Melanocyte of skin (primary cell): ENCODE data around the genes TMEM41B and SBF2.

DNA sequence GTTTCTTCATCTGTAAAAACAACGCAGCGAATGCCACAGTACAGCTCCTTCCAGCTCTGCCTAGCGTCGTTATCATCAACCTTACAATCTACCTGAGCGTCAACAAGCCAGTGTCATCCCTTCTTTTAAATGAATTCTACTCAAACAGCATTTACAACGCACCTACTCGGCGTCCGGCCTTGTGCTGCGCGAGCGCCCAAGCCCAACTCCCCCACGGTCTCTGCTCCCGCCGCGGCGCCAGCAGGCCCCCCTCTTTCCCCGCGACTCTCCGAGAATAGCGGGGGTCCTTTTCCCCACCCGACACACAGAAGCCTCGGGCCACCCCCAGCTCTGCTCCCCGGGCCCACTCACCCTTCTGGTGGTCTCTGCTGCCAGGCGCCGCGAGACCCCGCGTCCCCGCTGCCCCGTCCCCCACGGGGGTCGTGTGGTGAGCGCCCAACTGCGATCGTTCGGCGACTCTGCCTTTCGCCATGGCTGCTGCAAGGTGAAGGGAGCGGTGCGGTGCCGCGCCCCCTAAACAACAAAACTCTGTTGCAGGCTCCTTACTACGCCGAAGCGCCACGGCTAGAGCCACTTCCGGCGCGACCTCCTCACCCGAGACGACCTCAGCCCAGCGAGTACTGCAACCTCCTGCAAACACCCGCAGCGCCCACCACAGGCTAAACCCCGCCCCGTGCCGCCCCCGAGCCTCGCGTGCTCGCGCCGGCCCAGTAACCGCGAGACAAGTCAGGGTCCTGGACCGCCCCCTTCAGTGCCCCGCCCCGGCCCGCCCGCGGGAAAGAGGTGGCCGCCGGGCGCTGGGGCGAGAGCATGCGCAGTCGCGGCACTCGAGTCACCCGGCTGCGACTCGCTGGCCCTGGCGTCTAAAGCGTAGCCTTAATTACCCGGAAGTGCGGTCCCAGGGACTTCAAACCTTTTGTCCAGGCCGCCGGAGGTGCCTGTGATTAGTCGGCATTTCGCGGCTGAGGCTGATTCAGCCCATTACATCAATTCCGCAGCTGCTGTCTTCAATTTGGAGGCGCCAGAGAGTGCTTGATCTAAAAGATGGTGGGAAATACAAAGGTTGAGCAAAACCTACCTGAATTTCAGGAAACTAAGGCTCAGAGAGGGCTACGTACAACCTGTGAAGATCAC lies at the start of gene TMEM41B:
TSS of gene TMEM41B (minus strand) at position 624 of the 1,134 bp plus-strand sequence.
- CAGE, long polyA plus RNA, 2 experiments = start-site peak on the minus strand in 1 of 2 experiments, centred at position 624 of the sequence, 61 to 74 reads per replicate

DNA sequence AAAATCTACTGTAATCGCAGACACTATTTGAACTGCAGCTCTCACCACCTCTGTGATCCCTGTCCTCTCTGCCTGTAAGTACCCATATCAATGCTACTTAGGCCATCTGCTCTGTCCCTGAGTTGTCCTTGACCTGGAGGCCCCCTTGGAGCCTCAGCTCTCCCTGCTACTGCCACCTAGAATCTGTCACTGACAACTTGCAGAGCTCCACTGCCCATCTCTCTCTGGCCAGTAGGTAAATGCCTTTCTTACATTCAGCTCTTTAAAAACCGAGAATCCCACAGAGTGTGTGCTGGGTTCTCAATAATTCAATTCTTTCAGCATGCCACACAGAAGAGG lies 22.2 kb upstream of the IPO7 start:
- CAGE, long polyA plus RNA, 2 experiments = no peak in any of the 2 experiments

DNA sequence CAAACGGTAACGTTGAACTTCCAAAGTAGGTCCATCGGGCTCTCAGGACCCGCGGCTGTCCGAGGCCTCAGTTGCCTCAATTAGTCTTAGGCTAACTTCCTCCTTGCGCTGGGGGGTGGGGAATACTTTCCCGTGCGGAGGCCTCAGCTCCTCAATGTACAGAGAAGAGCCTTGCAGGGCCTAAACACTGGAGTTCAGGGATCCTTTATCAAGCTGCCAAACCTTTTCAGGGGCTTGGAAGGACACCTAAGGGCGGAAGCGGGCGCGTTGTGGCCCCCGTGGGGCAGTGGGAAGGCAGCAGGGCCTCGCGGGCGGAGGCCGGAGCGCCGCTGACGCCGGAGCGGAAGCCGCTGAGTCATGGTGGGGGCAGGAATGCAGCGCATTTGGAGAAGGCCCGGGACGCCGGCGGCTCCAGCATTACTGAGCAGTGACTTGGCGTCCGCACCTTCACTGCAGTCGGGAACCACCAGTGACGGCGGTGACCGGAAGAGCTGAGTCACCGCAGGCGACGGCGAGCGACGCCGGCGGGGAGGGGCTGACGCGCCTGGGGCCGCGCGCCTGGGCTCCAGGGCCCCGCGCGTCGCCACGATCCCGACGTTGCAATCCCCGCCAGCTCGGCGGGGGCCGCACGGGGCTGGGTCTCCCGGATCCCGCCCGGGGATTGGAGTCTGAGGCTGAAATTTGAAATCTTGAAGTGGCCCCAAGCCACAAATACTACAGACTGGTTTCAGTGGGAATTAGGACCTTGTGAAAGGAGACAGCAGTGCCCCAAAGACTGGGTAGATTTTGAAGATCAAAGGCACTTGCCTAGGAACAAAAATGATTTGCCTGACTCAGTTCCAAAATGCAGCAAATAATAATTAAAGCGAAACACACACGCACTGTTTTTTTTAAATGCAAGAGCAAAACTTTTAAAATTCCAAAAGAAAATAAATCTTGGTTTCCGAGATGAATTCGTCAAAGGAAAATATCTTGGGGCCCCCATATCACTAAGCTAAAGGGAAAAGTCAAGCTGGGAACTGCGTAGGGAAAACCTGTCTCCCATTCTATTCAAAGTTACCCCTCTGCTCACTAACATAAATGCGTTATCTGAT lies 20.1 kb upstream of the IPO7 start:
- CAGE, long polyA plus RNA, 2 experiments = no peak in any of the 2 experiments

DNA sequence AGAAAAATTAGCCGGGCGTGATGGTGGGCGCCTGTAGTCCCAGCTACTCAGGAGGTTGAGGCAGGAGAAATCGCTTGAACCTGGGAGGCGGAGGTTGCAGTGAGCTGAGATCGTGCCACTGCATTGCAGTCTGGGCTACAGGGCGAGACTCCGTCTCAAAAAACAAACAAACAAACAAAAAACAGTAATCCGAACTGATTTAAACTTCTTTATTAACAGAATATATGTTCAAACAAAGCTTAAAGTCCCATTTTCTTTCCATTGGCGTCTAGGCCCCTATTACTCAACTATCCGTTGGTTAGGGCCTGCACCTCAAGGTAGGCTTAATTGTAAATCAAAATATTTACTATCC lies 1.5 kb upstream of the ZNF143 start:
- CAGE, long polyA plus RNA, 2 experiments = no peak in any of the 2 experiments

DNA sequence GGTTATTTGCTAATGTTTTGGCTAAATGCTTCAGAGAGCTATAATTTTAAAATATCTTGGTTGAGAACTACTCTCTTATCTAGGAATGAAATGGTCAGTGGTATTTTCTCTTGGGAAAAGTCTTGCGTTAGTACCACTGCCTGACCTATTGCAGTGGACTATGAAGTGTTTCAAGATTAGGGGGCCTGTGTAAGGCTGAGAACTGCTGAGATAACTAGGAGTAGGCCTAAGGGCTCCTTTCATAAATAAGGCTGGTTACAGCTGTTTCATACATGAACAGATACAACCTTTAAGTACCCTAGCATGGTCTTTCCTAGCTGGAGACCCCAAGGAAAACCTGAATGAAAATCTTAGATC lies 6.8 kb upstream of the WEE1 start:
- CAGE, long polyA plus RNA, 2 experiments = no peak in any of the 2 experiments

DNA sequence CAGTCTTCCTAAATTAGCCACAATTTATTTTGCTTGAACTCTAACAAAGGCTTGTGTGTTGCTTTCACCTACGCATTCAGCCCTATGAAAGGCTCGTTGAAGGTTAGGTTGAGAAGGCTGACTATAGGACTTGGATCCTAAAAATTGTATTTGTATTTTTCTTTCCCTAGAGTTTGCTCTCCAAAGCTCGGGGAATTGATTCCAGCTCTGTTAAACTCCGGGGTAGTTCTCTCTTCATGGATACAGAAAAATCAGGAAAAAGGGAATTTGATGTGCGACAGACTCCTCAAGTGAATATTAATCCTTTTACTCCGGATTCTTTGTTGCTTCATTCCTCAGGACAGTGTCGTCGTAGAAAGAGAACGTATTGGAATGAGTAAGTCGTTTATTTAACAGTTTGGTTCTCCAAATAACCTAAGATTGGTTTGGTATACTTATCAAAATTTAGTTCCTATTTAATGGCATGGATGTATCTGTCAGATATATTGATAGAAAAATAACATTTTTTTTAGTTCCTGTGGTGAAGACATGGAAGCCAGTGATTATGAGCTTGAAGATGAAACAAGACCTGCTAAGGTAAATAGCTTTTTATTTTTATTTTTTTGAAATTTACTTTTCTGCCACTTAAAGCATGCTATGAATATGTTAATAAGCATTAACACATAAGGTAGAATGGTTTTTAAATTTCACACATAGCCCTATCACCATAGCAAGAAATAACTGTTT lies 2.4 kb downstream of the WEE1 start:
- CAGE, long polyA plus RNA, 2 experiments = no peak in any of the 2 experiments

DNA sequence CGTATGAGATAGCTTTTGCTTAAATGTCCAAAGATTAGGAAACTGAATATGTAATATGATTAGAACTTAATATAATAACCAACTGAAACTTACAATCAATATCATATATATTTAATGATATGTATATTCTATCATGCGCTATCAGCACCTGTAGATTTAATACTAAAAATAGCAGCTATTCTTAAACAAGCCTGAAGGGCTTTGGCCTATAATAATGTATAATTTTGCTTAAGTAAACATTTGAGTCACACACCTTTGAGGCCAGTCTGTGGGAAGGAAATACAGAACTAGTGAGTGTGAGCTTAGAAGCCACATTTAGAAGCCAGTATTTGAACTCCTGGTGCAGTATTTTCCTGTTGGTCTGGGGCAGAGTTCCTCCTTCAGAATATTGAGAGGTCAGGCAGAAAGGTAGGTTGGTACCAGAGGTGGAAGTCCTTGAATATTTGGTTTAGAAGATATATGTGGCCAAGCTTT lies 62.7 kb downstream of the SWAP70 start:
- CAGE, long polyA plus RNA, 2 experiments = no peak in any of the 2 experiments

GRCh38 chr11:9775314-9775896 lies 111.5 kb downstream of the SWAP70 start:
- CAGE, long polyA plus RNA, 2 experiments = no peak in any of the 2 experiments

GRCh38 chr11:9930843-9931476 lies 267.1 kb downstream of the SWAP70 start:
- CAGE, long polyA plus RNA, 2 experiments = no peak in any of the 2 experiments

DNA sequence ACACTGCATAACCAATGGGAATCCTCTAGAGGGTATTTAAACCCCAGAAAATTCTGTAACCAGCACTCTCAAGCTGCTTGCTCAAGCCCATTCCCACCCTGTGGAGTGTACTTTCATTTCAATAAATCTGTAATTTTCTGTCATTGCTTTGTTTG lies 8.5 kb downstream of the SBF2 start:
- CAGE, long polyA plus RNA, 2 experiments = no peak in any of the 2 experiments

DNA sequence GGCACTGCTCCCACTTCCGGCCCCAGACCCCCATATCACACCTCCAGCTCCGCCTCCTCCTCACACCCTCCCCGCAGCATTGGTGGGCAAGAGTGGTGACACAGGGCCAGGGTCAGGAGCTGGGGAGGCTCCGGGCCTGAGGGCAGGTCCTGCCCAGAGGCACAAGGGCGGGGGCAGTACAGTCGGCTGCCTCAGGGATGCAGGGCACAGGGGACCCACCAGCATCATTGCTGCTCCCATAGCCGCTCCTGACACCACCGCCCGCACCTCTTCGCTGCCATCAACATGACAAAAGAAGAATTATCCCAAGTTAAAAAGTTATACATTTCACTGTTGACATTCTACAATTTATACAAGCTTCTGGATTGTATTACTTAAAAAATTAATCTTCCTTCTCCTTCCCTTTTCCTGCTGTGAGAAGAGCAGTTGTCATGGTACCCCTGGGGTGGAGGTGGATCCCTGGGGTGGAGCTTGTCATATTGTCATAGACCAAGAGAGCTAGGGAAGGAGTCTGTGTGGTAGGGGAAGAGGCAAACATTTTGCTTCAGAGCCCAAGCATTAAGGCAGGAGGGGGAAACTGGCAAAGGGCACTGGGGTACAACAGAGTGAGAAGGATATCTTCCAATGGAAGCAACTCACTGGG lies 4.1 kb downstream of the SBF2 start:
- CAGE, long polyA plus RNA, 2 experiments = no peak in any of the 2 experiments

DNA sequence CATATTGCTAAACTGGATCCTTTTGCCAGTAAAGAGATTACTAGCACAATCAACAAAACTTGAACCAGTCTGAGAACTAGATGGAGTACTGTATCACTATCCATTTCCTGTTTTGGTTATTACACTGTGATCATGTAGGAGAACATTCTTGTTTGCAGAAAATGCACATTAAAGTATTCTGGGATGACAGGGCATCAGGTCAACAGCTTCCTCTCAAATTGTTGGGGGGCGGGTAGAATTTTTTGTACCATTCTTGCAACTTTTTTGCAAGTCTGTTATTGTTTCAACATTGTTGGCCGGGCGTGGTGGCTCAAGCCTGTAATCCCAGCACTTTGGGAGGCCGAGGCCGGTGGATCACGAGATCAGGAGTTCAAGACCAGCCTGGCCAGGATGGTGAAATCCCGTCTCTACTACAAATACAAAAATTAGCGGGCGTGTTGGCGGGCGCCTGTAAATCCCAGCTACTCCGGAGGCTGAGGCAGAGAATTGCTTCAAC lies 1.9 kb downstream of the SBF2 start:
- CAGE, long polyA plus RNA, 2 experiments = no peak in any of the 2 experiments

DNA sequence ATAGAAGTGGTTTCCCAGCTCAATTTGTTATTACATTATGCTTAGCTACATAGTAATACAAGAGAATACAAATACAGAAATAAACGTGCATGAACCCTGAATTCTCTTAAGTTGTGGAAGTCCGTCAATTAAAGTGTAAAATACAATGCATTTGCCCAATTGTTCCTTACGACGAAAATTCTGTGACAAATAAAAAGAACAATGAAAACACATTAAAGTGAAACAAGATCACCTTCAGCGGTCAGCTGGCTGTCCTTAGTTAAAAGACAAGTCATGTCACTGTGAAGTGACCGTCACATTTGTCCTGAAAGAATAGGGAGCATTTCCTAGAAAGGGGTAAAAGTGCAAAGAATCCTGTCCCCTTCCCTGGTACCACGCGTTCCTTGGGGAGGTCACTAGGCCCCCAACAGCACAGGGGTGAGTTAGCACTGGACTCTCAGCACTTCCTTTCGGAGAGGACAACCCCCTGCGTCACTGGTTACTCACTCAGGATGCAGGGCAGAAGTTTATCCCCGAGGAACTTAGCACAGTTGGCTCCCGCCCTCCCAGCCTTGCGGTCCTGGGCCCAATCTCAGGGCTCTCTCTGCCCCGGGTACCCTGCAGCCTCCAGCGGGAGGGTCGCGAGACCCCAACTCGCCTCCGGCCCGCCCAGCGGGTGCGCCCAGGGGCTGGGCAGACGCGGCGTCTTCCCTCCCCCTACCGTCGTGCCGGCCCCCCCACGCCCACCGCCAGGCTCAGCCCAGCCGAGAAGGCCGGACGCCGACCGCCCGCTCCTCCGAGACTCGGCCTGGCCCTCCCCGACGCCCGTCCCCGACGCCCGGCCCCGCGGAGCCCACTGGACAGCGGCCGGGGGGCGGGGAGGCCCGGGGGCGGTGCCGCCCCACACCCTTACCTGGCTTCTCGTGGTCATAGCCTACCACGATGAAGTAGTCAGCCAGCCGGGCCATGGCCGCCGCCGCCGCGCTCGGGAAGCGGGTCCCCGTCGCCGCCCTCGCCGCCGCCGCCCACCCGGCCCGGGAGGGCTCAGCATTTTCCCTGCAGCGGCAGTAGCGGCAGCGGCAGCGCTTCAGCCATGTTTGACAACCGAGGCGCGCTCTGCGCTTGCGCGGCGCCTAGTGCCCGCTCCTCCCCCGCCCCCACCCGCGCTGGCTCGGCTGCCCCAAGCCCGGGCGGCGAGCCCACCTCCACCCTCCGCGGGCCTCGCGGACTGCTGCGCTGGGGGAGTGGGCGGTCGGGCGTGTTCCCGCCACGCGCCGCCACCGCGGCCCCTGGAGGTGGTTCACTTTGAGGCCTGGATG lies at the start of gene SBF2:
TSS of gene SBF2 (minus strand) at position 1,097 of the 1,298 bp plus-strand sequence.
- CAGE, long polyA plus RNA, 2 experiments = no peak in any of the 2 experiments

DNA sequence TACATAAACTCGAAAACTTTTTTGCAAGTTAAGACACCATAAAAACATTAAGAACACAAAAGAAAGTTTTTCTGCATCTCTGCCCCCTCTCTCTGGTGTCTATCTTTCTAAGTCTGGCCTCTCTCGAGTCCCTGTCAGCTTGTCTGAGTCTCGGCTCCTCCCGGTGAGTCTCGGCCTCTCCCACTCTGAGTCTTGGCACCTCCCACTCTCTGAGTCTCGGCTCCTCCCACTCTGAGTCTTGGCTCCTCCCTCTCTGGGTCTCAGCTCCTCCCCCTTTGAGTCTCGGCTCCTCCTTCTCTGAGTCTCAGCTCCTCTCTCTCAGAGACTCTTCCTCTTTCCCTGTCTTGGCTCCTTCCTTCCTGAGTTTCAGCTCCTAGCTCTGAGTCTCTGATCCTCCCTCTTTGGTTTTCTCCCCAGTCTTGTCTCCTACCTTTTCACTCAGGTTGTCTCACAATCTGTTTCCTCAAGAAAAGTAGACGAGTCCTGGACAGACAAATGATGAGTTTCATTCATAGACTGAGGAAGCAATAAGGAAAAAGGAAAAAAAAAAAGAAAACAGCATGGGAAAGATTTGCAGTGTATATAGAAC lies 72.5 kb upstream of the AMPD3 start:
- CAGE, long polyA plus RNA, 2 experiments = no peak in any of the 2 experiments

- CAGE, long polyA plus RNA, 2 experiments = no peak in any of the 2 experiments
Observed at GRCh38 chr11:10497963-10498370, 42.9 kb downstream of the AMPD3 start.

GRCh38 chr11:10573462-10574235 lies 5.2 kb upstream of the LYVE1 start:
- CAGE, long polyA plus RNA, 2 experiments = no peak in any of the 2 experiments

DNA sequence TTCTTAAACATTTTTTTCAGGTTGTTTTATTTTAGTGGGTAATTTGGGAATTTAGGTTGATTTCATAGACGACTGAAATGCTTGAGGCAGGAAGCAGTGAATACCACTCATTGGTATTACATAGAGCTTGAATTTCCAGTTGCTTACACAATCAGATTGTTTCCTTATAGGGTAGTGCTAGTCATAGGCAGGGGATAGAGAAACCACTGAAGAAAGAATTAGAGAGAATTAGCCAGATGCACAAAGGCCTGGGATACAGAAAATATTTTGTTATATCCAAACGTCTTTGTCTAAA lies 23.9 kb upstream of the LYVE1 start:
- CAGE, long polyA plus RNA, 2 experiments = no peak in any of the 2 experiments

GRCh38 chr11:10619097-10619680 lies 50.7 kb upstream of the LYVE1 start:
- CAGE, long polyA plus RNA, 2 experiments = no peak in any of the 2 experiments

DNA sequence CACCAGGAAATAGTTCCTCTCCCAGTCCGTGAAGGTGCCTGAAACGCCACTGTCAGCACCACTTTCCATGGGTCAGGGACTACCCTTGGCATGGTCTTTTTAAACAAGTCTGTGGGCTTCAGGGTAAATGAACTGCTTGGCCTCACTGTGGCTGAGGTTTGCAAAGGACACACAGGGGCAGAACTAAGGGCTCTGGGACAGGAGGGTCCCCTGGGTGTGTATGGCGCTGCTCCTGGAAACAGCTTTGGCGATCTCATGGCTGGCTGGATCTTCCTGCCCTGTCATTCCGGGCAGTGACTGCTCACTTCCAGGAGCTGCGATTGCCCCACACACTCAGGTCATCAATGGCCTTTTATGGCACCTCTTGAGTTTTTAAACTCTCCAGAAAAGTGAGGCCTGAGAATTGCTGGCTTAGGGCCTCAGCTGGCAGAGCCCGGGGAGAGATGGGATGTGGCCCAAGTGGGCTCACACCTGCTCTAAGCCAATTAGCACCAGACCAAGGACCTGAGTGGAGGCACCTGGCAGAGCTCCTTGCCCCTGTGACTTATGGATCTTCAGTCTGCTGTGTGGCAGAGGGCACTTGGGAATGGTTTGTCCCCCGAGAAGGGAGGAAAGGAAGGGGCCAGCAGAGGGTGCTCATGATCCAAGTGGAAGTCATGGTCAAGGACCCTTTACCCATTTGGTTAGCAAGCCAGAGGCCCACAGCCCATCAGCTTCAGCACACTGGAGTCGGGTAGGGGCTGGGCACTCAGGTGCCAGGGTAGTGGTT lies 55.7 kb upstream of the LYVE1 start:
- CAGE, long polyA plus RNA, 2 experiments = no peak in any of the 2 experiments

GRCh38 chr11:10625791-10626416 lies 57.4 kb upstream of the LYVE1 start:
- CAGE, long polyA plus RNA, 2 experiments = no peak in any of the 2 experiments